Kidney (tissue), 2 donors: ENCODE measurements around a stretch of chr19.

DNA sequence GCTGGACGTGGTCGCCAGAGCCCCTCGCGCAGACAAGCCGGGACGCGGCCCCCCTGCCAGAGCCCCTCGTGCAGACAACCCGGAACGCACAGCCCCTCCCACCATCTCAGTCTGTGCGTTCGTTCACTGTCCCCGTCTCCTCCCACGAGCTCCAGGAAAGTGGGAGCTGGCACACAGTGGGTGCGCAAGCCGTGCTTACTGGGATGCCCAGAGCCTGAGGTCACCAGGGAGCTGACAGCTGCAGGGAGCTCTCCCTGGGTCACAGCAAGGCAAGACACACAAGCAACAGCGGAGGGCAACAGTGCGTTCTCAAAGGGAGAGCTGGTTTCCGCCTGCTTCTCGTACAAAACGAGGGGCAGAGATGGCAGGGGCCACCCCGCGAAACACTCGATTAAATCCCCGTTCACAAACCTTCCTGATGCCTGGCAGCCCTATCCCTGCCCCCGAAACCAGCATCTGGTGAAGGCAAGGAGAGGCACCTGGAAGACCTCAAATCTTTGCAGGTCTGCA lies 3.3 kb upstream of the PLPP2 start:
- PRO-cap: no peak
- RRBS: 8% methylated on average over 9 of the region's 26 CpGs

GRCh38 chr19:374290-374576 lies 1.6 kb downstream of the THEG start:
- PRO-cap: no peak
- RRBS: no CpG with 5 or more reads among the region's 10 CpGs

DNA sequence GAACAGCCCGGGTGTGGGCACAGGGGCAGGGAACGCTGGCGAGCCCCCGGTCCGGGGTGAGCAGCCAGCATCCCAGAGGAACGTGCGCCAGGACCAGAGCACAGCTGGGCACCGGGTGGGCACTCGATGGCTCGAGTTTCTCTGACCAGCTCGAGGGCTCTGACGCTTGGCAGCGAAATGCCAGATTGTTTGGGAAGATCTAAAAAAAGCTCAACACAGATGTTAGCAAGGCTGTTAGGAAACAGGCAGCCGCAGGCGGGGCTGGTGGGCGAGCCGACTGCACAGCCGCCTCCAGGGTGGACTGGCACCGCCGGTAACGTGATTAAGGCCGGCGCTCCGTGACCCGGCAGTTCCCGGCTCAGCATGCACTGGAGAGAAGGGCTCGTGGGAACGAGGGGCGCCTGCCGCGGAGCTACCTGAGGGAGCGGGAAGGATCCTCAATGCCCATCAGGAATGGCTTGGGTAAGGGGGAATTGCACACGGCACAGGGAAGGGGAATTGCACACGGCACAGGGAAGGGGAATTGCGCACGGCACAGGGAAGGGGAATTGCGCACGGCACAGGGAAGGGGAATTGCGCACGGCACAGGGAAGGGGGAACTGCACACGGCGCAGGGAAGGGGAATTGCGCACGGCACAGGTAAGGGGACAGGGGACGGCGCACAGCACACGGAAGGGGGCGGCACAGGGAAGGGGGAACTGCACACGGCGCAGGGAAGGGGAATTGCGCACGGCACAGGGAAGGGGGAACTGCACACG lies 18.2 kb upstream of the C2CD4C start:
- PRO-cap: no peak
- RRBS: 83% methylated on average over 8 of the region's 53 CpGs

- PRO-cap: unidirectional peak, plus-strand start at chr19:459792; unidirectional peak, plus-strand start at chr19:459840; bidirectional peak, plus-strand start at chr19:460372, minus-strand start at chr19:460256
- RRBS: 2% methylated on average over 28 of the region's 69 CpGs
Observed at GRCh38 chr19:459444-460497, 1.1 kb downstream of the SHC2 start.

GRCh38 chr19:535572-536046 lies 4.0 kb downstream of the CDC34 start:
- PRO-cap: no peak
- RRBS: 96% methylated on average over 2 of the region's 20 CpGs

- PRO-cap: no peak
- RRBS: no CpG with 5 or more reads among the region's 64 CpGs
Observed at GRCh38 chr19:570641-571652, 1.4 kb upstream of the BSG start.

DNA sequence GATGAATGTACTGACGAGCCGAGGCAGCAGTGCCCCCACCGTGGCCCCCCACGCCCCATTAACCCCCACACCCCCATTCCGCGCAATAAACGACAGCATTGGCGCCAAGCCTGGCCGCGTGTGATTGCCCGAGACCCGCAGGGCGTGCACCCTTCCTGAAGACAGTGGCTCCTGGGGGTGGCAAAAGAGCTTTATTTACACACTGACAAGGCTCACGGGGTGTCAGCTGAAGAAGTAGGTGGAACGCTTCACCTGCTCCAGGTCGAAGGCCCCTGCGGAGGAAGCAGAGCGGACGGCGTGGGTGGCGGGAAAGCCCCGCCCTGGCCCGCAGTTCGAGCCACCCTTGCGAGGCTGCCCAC lies 16.3 kb downstream of the POLRMT start:
- PRO-cap: no peak
- RRBS: no CpG with 5 or more reads among the region's 25 CpGs

- PRO-cap: no peak
- RRBS: under 1% methylated on average over 15 of the region's 36 CpGs
Observed at GRCh38 chr19:662084-662582, 881 bp downstream of the RNF126 start.

- PRO-cap: no peak
- RRBS: 41% methylated on average over 14 of the region's 38 CpGs
Observed at GRCh38 chr19:720556-721091, 11.9 kb downstream of the PALM start.

DNA sequence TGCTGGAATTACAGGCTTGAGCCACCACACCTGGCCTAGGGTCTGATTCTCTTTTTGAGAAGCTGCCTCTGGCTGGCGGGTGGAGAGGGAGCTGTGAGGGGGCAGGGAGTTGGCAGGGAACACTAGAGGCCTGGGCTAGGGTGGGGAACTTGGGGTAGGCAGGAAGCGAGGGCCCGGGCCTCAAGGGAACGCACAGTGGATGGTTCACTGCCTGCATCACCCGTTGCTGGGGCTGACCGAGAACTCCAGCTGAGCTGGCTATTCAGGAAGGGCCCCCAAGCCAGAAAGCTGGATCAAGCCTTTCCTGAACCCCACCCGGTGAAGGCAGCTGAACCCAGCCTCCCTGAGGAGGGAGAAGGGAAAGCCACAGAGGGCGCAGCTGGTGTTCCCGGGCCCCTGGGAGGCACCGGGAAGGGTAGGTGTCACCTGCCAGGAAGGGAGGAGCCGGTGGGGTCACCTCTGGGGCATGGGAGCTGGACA lies 13.8 kb downstream of the PALM start:
- PRO-cap: no peak
- RRBS: 44% methylated on average over 4 of the region's 11 CpGs

- PRO-cap: no peak
- RRBS: no CpG with 5 or more reads among the region's 10 CpGs
Observed at GRCh38 chr19:792400-792780, 4.9 kb upstream of the PTBP1 start.

GRCh38 chr19:802594-803470 lies 5.6 kb downstream of the PTBP1 start:
- PRO-cap: no peak
- RRBS: 20% methylated on average over 10 of the region's 39 CpGs

DNA sequence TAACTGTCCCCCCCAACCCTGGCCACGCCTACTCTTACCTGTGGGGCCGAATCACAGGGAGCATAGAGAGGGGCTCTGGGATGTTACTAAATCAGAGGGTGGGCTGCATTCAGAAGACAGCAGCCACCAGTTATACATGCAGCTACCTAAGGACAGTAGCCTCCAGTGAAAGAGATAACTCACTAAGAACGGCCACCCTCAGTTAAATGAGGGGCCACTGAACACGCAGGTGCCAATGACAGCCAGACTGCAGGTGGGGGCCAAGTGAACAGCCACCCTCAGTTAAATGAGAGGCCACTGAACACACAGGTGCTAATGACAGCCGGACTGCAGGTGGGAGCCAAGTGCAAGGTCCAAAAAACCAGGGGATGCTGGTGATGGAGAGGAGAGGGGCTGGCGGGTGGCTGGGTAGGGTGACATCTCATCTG lies 3.8 kb downstream of the MED16 start:
- PRO-cap: no peak
- RRBS: no CpG with 5 or more reads among the region's 6 CpGs

- PRO-cap: no peak
- RRBS: no CpG with 5 or more reads among the region's 34 CpGs
Observed at GRCh38 chr19:899171-899922, 6.4 kb upstream of the MED16 start.

GRCh38 chr19:924809-925244 lies 1.0 kb upstream of the ARID3A start:
- PRO-cap: no peak
- RRBS: 5% methylated on average over 7 of the region's 33 CpGs

DNA sequence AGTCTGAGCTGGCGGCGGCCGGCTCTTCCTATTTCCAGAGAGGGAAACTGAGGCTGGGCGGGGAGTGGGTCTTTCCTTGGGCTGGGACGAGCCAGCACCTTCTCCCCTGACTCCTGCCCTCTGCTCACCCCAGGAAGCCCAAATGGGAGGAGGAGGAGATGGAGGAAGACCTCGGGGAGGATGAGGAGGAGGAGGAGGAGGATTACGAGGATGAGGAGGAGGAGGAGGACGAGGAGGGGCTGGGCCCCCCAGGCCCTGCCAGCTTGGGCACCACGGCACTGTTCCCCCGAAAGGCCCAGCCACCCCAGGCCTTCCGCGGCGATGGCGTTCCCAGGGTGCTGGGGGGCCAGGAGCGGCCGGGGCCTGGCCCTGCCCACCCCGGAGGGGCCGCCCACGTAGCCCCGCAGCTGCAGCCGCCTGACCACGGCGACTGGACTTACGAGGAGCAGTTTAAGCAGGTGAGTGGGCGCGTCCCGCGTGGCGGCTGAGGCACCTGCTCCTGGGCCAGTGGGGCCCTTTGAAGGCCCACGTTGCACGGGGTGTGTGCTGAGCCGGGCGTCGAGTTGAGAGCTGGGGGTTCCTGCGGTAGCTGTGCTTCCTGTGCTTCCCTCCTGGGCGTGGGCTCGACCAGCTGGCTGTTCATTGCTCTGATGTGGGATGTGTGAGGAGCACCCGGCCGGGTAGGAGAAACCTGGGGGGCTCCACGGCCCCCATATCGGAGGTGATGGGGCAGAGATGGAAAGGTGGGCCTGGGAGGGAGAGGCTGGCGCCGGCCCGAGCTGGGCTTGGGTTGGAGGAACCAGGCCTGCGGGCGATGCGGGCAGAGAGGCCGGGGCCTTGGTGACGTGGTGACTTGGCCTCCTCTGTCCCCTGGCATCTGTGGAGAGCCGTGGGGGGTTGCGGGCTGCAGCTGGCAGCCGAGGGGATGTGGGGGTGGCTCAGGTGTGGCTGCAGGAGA lies 6.7 kb downstream of the ARID3A start:
- PRO-cap: no peak
- RRBS: 20% methylated on average over 14 of the region's 52 CpGs

GRCh38 chr19:1021451-1021975 lies 590 bp upstream of the TMEM259 start:
- PRO-cap: unidirectional peak, plus-strand start at chr19:1021507; bidirectional peak, plus-strand start at chr19:1021671, minus-strand start at chr19:1021537
- RRBS: 6% methylated on average over 2 of the region's 29 CpGs

DNA sequence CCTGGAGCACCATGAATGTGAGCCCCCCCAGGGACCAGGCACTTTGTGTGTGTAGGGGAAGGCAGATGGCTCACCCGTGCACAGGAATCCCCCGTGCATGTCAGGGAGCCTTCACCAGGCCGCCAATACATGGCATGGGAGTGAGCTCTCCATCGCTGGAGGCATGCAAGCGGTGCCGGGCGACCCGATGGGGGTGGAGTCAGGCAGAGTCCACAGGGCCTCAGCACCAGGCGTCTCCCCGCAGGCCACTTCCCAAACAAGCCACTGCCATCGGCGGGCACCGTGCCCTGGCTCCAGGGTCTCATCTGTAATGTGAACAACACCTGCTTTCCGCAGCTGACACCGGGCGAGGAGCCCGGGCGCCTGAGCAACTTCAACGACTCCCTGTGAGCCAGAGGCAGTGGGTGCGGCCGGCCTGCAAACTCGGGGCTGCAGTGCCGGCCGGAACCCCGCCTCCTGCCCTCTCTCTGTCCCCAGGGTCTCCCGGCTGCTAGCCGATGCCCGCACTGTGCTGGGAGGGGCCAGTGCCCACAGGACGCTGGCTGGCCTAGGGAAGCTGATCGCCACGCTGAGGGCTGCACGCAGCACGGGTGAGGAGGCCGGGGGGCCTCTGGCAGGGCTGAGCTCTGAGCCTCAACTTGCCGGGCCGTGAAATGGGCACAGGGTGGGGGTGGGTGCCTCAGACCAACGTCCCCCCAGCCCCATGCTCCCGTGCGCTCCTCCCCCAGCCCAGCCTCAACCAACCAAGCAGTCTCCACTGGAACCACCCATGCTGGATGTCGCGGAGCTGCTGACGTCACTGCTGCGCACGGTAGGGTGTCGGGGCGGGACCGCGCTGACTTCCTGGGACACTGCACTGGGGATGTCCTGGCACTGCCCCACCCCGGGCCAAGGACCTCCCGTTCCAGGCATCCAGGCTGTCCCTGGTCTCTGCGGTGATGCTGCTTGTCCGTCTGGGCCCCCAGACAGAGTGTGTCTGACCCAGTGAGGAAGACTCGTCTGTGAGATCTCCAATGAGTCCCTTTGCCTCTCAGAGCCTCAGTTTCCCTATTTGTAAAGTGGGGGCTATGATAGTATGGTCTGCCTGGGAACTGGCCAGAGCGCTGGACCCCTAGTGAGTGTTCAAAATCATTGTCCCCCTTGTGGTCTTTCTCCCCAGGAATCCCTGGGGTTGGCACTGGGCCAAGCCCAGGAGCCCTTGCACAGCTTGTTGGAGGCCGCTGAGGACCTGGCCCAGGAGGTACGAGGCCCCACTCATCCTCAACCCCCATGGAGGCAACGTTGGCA lies 2.1 kb downstream of the ABCA7 start:
- PRO-cap: no peak
- RRBS: 73% methylated on average over 7 of the region's 57 CpGs

DNA sequence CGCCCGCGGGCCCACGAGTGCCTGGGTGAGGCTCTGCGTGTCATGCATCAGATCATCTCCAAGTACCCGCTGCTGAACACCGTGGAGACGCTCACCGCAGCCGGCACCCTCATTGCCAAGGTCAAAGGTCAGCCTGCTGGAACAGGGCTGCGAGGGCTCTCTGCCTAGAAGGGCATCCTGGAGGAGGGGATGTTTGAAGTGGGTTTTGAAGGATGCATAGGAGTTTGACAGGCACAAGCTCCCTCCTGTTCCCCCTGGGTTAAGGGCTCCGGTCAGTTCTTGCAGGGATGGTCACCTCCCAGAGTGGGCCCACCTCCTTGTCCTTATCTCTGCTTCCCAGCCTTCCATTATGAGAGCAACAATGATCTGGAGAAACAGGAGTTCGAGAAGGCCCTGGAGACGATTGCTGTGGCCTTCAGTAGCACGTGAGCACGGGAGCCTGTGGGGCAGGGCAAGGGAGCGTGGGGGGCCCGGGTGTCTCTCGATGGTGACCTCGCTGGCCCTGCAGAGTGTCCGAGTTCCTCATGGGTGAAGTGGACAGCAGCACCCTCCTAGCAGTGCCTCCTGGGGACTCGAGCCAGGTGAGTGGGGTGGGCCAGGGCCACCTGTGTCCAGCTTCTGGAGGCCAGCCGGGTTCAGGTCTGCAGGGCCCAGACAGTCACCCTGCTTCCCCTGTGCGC lies 6.3 kb downstream of the ARHGAP45 start:
- PRO-cap: no peak
- RRBS: 100% methylated on average over 1 of the region's 24 CpGs

DNA sequence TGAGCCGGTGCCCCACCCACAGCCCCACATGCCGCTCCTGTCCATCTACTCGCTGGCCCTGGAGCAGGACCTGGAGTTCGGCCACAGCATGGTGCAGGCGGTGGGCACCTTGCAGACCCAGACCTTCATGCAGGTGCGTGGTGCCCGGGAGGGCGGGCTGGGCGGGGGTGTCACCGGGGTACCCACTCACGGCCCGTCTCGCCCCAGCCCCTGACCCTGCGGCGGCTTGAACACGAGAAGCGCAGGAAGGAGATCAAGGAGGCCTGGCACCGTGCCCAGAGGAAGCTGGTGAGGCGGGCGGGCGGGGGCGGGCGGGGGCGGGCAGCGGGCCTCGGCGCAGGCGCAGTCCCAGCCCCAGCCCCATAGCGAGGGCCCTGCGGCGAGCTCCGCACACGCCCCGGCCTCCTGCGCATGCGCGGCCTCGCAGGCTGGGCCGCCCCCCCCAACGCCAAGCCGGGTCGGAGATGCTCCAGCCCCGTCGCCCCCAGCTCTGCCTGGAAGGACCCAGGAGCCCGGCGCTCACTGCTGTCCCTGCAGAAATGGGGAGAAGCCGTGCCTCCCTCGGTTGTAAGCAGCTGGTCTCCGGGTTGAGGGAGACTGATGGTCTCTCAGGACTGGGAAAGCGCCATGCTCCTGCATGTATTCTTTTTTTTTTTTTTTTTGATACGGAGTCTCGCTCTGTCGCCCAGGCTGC lies 7.8 kb downstream of the ARHGAP45 start:
- PRO-cap: no peak
- RRBS: 35% methylated on average over 16 of the region's 53 CpGs